A375 (cell line): ENCODE measurements around a stretch of chr11.

- RAMPAGE, long total RNA, result no peak
These were observed 7.9 kb upstream of the SIPA1 start for GRCh38 chr11:65629777-65630540.

DNA sequence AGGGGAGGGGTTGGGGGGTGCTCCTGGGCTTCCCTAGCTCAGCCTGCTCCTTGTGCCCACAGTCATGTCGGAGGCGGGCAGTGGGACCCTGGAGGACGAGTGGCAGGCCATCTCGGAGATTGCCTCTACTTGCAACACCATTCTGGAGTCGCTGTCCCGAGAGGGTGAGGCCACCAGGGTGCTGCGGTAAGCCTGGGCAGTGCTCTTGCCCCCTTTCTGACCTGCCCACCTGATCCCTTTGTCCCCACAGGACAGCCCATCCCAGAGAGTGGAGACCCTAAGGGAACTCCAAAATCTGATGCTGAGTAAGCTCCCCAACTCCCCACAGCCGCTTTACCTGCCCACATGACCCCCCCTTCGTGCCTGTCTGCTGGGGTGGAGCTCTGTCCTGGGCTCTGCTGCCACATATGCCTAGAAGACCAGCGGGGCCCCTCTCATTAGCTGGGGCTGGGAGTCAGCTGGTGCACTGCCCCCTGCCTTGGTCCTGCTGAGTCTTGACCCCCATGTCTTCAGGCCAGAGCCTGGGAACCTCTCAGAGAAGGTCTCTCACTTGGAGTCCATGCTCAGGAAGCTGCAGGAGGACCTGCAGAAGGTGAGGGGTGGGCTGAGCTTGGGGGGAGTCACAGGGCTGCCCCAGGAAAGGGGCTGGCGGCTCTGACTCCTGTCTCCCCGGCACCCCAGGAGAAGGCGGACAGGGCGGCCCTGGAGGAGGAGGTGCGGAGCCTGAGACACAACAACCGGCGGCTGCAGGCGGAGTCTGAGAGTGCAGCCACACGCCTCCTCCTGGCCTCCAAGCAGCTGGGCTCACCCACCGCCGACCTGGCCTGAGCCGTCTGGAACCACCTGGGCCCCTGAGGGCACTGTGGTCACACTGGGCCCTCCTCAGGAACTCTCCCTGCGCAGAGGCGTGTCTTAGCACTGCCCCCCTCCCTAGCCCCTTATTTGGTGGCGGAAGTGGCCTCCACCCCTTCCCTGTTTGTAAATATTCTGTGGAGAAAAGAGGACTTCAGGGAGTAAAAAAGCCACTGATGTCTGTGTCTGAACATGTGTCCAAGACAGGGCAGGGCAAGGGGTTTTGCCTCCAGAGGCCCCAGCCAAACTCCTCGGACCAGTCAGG lies 12.3 kb downstream of the SIPA1 start:
- RAMPAGE, long total RNA, result no peak

DNA sequence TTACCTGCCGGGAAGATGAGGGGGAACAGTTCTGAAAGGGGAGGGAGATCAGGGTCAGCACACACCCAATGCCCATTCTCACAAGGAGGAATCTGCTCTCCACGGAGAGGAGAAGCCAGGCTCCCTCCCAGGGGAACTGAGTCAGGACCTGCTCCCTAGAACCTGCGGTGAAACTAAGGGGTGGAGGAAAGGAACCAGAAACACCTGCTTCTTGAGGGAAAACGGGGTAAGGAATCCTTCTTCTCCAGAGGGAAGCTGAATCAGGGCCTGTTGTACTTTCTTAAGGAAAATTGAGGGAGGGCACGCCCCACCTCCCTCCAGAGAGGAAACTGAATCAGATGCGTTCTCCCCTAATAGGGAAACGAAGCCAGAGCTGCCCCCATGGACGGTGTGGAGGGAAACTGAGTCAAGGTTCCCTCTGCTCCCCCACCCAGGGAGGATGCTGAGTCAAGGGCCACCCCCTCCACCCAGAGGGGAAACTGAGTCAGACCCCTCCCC lies 492 bp downstream of the RELA start:
- RAMPAGE, long total RNA, result no peak

- RAMPAGE, long total RNA, result no peak
These were observed 1.1 kb upstream of the RELA start for GRCh38 chr11:65663633-65664303.

GRCh38 chr11:65698317-65698607 lies 13.8 kb upstream of the KAT5 start:
- RAMPAGE, long total RNA, result no peak

GRCh38 chr11:65744101-65744875 lies 23.7 kb upstream of the RNASEH2C start:
- RAMPAGE, long total RNA, result no peak

- RAMPAGE, long total RNA, result no peak
These were observed 1.5 kb downstream of the OVOL1 start for GRCh38 chr11:65788272-65788759.

GRCh38 chr11:65858634-65858885 lies 580 bp upstream of the CFL1 start:
- RAMPAGE, long total RNA, result no peak

GRCh38 chr11:65861214-65861595 lies 972 bp downstream of the MUS81 start:
- RAMPAGE, long total RNA, result no peak

- RAMPAGE, long total RNA, result no peak
These were observed 4.5 kb downstream of the MUS81 start for GRCh38 chr11:65864303-65865534.

GRCh38 chr11:65873309-65874294 lies 1.0 kb upstream of the EFEMP2 start:
- RAMPAGE, long total RNA, result no peak

DNA sequence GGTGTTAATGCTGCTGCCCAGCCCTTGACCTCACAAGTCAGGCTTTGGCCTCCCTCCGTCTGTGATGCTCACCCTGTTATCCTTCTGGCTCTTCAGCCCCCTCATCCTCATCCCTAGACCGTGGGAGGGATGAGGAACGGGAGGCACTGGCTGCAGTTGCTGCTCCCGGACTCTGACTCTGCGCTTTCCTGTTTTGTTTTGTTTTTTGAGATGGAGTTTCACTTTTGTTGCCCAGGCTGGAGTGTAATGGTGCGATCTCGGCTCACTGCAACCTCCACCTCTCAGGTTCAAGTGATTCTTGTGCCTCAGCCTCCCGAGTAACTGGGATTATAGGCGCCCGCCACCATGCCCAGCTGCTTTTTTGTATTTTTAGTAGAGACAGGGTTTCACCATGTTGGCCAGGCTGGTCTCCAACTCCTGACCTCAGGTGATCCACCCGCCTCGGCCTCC lies 1.3 kb upstream of the CTSW start:
- RAMPAGE, long total RNA, result no peak

GRCh38 chr11:65891615-65892454 lies 1.4 kb downstream of the CCDC85B start:
- RAMPAGE, long total RNA, result no peak

- RAMPAGE, long total RNA, result no peak
These were observed 1.2 kb downstream of the SART1 start for GRCh38 chr11:65962366-65963427.

DNA sequence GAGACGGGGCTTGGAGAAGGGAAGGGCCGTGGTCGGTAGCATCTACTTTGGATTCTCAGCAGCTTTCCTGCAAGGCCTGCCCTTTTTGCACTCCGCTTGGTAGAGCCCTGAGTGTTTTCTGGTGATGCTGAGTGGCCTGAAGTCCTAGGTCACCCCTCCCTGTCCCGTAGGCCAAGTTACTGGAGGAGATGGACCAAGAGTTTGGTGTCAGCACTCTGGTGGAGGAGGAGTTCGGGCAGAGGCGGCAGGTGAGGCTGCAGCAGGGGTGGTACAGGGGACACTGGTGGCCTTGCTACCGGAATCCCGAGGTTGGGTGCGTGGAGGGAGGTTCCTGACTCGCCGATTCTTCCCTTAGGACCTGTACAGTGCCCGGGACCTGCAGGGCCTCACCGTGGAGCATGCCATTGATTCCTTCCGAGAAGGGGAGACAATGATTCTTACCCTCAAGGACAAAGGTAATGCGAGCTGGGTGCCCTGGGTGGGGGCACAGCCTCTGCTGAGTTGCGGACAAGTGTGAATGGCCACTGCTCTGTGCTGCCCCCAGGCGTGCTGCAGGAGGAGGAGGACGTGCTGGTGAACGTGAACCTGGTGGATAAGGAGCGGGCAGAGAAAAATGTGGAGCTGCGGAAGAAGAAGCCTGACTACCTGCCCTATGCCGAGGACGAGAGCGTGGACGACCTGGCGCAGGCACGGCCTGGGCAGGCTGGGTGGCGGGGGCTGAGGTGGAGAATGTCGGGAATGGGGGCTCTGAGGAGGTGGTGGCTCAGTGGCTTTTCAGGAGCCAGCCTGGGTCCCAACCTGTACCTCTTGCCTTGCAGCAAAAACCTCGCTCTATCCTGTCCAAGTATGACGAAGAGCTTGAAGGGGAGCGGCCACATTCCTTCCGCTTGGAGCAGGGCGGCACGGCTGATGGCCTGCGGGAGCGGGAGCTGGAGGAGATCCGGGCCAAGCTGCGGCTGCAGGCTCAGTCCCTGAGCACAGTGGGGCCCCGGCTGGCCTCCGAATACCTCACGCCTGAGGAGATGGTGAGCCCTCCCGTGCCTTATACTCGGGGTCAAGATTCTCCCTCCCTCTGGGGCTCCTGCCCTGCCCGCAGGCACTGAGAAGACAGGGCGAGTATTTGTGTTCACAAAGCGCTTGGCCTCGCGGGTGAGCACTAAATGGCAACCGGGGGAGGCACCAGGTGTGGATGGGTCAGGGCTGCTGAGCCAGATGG lies 4.4 kb downstream of the SART1 start:
- RAMPAGE, long total RNA, result no peak

GRCh38 chr11:65979081-65979881 lies 17.7 kb downstream of the SART1 start:
- RAMPAGE, long total RNA, result no peak

- RAMPAGE, long total RNA, result no peak
These were observed 10.4 kb downstream of the PACS1 start for GRCh38 chr11:66080429-66080936.

DNA sequence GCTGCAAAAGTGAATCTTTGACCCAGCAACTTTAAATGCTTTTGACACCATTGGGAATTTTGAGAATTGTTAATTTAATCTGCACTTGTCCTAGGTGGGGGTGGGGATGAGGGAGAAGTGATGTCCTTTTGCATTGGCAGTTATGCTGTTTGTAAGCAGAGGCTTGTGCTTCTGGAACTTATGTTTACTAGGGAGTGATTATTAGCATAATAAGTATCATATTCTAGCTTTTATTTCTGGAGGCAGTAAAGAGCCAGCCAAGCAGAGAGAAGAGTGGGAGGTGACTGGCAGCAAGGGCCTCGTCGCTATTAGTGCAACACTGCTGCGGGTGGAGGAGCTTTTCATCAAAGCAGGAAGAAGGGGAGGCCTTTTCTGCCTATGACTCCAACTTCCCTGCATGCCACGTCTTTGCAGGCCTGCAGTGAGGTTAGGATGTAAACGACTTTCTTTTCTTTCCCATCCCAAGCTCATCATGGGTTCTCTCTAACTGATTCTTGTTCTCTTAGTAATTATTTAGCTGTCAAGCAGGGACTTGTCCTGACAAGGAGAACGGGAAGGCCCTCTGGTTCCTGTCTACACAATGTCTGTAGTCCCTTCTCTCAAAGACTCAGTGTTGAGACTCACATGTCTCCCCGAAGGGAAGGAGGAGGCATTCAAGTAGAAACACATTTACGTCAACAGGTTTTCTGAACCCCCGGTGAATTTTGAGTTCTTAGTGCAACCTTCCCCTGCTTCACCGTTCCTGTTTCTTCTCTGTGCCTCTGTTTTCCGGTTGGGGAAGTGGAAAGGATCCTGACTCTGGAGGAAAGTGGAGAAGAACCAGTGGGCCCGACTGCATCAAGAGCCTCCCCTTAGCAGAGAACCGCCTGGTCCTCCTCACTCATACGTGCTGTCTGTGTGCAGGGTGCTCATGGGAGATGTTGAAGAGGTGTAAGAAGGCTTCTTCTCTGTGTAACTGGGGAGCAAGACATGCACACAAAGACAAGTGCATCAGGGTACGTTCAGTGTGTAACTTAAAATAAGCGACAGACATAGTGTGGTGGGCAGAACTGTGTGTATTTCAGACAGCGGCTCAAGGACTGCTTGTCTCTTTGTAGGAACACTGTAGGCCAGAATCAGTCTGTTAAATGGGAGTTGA lies 56.9 kb downstream of the PACS1 start:
- RAMPAGE, long total RNA, result no peak

GRCh38 chr11:66216289-66216881 lies 41.1 kb upstream of the KLC2 start:
- RAMPAGE, long total RNA, result no peak

DNA sequence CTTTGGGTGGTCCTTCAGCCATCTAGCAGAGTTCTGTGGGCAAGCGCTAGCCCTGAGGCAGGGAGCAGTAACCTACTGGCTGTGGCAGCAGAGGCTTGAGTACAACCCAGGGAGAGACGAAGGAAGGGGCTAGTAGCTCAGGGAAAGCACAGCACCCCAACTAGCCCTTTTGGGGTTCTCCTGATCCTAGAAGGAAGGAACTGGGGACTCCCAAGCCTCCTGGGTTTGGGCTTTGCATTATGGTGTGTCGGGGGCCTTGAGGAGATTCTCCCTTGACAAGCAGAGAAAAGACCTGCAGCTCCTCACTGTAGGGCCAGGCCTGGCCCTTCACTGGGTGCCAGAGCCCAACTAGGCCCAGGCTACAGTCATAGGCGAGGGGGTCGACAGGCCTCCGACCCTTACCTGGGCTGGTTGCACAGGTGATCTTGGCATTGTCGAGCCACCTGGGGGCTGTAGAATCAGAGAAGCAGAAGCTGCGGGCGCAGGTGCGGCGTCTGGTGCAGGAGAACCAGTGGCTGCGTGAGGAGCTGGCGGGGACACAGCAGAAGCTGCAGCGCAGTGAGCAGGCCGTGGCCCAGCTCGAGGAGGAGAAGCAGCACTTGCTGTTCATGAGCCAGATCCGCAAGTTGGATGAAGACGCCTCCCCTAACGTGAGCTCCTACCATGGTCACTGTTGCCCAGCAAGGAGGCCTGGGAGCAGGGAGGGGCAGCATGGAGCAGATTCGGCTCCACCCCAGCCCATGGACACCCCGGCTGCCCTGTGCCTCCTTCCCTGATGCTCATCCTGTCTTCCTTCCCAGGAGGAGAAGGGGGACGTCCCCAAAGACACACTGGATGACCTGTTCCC lies 4.0 kb downstream of the KLC2 start:
- RAMPAGE, long total RNA, result no peak